HT-29 (cell line): ENCODE data around the genes AFF4 and PPP2CA.

GRCh38 chr5:132456888-132457376 is 33.6 kb downstream of the IRF1 start:
- RAMPAGE, long total RNA = no peak

GRCh38 chr5:132475426-132476548 is 14.8 kb downstream of the IRF1 start:
- RAMPAGE, long total RNA = no peak

DNA sequence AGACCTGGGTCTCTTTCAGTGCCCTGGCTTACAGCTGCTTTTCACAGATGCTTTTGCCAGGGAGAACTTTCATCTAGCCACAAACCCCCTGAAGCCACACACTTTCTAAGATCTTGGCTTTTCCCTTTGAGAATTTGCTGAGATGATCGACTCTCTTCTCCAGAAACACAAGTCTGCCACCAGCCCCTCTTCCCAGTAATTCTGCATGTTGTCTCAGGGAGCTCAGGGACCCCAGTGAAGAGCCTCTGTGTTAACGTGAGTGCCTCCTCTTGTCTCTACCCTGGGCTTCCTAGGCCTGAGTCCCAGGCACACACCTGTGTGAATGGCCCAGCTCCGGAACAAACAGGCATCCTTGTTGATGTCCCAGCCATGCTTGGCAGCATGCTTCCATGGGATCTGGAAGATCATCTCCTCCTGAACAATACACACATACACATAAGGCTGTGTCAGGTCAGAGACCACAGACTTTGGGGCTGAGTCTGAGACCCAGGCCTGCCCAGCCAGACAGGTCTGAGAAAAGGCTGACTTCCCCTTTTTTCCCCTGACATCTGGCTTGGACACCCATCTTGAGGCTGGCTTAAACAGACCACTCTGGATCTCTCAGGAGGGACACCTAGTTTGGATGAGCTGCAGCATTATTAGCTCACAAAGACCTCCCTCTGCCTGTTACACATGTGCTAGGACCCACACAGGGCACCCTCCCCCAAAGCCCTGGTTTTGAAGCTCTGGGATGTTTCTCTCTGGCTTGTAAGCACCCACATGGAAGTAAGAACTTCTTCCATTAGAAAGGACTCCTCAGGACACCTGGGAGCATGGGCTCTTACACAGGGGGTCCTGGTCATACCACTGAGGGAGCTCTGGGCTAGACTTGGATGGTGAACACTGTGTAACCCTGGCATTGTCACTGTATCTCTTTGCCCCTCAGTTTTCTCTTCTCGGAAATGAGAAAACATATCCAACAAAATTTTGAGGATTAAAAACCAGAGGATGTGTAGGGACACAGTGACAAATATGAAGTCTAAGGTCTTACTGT is 2.6 kb downstream of the IRF1 start:
- RAMPAGE, long total RNA = no peak

DNA sequence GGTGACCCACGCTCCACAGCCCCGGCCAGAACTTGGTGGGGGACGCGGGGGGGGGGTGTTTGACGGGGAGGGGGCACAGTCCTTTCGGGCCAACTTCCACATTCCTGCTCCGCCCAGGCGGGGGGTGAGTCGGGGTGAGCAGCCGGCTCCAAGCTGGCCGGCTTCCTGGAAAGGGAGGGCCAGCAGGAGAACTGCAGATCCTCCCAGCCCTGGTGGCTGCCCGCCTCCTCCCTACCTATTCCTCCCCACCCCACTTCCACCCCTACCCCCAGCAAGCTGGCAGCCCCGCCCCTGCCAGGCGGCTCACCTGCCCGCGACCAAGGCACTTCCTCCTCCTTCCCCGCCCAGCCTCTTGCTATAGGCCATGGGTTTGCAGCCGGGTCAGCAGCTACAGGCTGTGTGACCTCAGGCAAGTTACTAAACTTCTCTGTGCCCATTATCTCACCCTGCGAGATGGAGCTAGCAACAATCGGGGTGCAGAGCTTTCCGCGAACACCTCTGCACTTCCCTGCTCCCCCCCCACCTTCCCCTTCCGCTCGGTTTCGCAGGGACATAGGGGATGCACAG is 5.6 kb upstream of the IRF1 start:
- RAMPAGE, long total RNA = no peak

DNA sequence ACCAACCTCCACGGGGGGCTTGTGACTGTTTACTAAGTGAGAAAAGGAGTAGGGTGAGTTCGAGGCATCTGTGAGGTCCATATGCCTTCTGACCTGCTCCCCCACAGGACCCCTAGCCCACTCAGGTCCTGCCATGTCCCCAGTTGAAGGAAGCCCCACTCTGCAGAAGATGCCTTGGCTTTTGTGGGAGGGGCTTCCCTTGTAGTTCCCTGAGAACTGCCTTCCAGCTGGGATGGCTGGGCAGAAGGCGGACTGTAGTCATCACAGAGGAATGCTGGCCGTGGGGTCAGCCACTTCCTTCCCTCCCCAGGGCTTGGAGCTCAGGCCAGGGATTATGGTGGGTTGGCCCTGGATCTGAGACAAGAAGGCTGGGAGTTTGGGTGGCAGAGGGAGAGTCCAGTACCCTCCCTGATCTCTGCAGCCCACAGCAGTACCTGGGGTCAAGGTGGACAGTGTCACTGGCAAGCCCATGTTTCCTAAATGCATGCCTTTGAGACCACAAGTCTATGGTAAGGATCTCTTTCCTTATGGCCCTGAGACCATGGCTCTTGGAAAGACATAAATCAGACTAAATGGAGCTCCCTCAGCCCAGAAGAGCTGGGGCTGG is 7.1 kb upstream of the IRF1 start:
- RAMPAGE, long total RNA = no peak

- RAMPAGE, long total RNA = no peak
These were observed 5.1 kb downstream of the SHROOM1 start for GRCh38 chr5:132824882-132826136.

GRCh38 chr5:132828481-132829640 is 1.6 kb downstream of the SHROOM1 start:
- RAMPAGE, long total RNA = no peak

- RAMPAGE, long total RNA = no peak
These were observed 1.0 kb downstream of the UQCRQ start for GRCh38 chr5:132867274-132868051.

- RAMPAGE, long total RNA = no peak
These were observed 1.4 kb downstream of the LEAP2 start for GRCh38 chr5:132874640-132875466.

- RAMPAGE, long total RNA = no peak
These were observed 13.3 kb downstream of the LEAP2 start for GRCh38 chr5:132886773-132887069.

GRCh38 chr5:132963187-132964282 is at the start of gene AFF4:
Gene AFF4, minus strand, starts transcription at chr5:132963634.
- RAMPAGE, long total RNA = no peak

- RAMPAGE, long total RNA = no peak
These were observed 39.3 kb downstream of the HSPA4 start for GRCh38 chr5:133091028-133091602.

DNA sequence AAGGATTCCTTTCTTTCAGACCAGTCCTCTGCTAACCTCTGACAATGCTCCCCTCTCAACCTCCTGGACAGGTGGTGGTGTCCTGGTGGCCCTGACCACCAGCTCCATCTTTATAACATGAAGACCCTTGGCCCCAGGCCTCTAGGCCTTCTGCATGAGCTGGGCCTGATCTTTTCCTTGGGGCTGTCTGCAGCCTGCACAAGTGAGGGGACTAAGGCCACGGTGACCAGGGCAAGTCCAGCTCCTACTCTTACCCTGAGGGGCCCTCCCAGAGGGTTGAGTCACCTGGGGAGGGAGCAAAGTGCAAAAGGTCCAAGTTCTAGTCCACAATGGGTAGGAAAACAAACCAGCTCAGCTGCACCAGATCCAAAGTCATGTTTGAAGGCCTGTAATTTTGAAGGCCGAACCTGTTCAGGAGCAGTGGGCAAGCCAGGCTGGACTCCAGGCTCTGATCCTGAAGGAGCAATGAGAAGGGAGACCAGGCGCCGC is 15.9 kb upstream of the TCF7 start:
- RAMPAGE, long total RNA = no peak

DNA sequence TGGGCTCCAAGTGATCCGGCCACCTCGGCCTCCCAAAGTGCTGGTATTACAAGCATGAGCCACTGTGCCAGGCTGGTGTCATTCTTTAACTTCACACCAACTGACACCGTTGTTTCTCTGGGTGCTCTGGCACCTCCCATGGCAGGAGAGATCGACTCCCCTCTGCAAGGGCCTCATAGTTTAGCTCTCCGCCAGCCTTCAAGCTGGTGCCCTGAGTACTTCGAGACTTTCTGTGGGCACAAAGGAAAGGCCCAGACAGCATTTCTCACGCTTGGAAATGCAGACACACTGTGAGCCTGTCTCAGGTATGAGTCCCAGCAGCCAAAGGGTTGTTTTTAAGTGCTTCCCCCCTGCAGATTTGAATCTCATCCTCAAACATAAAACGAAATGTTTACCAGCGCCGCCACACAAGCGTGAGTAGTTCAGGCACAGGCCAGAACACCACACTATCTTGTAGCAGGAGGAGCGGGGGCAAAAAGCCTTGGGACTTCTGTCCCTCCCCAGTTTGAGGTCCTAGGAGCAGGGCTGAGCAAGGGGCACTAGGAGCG is 11.1 kb upstream of the TCF7 start:
- RAMPAGE, long total RNA = no peak

DNA sequence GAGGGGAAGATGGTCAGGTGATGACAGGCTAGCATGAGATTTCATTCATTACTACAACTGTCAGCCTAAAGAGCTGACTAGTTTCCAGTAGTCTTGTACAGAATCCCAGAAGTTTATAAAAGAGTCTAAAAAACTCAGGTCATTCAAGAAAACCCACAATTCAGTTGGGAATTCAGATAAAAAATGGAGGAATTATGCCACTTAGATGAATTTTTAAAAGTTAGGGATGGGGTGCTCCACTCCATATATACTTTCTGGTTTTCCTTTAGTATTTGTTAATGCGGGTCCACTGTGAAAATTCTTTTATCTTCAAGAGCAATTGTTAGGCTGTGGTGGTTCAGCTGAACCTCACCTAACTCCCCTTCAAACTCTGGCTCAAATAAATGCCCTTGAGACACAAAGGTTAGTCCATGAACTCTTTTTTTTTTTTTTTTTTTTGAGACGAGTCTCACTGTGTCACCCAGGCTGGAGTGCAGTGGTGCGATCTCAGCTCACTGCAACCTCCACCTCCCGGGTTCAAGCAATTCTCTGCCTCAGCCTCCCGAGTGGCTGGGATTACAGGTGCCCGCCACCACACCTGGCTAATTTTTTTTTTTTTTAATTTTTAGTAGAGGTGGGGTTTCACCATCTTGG is 13.2 kb upstream of the SKP1 start:
- RAMPAGE, long total RNA = no peak

- RAMPAGE, long total RNA = no peak
These were observed 18.4 kb upstream of the SKP1 start for GRCh38 chr5:134195121-134195671.

DNA sequence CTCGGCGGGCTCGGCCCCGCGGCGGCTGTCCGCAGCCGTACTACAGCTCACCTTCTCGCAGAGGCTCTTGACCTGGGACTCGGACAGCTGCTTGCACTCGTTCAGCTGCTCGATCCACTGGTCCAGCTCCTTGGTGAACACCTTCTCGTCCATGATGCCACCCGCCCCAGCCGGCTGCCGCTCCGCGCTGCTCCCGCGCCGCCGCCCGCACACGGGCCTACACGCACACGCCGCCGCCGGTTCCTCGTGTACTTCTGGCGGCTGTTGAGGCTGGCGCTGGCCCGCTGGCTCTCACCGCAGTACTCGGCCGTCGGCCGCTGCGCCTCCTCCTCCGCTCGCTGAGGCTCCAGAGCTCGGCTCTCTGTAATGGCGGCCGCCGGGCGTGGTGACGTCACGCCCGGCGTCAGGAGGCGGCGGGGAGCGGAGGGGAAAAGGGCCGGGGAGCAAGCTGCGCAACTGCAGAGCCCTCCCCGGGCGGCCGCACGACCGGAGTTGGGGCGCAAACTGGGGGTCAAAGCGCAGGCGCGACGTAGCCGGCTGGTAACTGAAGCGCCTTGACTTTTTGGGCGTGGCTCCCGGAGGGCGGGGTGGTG is at the start of gene PPP2CA:
TSS of gene PPP2CA (minus strand) at position 365 of the 593 bp plus-strand sequence.
- RAMPAGE, long total RNA = no peak

GRCh38 chr5:134543747-134544625 is 18.5 kb downstream of the JADE2 start:
- RAMPAGE, long total RNA = no peak

DNA sequence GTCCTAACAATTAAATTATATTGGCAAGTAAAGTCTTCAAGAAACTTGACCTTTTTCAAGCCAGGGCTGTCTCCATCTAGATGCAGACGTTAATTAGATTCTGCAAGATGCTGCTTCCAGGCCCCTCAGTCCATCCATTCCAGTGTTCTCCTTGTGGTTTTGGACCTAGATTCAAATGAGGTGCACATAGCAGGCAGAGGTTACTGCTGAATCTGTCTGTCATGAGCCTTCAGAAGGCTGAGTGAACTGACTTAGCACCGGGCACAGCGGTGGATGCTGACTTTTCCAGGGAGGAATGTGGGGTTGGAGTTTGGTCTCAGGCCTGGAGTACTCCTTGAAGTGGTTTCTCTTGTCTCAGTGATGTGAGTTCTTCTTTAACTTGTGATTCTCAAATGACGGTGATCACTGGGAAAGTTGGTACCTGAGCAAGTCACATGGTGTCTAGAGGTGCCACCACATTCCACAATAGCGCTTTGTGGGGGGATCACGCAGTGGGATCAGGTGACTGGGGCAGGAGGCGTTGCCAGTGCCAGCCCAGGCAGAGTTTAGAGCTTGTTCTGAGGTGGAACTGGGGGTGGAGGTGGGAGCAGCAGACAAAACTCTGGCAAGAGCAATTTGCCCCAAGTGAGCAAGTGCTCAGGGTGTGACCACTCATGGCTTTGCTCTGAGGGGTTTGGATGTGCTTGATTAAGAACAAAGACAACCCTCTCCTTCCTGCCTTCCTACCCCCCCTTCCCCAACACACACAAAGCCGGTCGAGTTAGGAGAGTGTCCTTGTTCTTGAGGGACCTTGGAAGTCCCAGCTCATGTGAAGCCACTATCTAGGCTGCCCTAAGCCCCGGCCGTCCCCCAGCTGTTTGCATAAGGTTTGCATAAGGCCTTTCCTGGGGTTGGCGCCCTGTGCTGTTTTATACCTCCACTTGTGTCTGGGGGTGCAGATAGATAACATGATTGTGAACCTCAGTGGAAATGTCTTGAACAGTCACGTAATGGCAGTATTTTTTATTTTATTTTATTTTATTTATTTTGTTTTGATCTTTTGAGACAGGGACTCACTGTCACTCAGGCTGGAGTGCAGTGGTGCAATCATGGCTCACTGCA is 25.1 kb downstream of the JADE2 start:
- RAMPAGE, long total RNA = no peak

DNA sequence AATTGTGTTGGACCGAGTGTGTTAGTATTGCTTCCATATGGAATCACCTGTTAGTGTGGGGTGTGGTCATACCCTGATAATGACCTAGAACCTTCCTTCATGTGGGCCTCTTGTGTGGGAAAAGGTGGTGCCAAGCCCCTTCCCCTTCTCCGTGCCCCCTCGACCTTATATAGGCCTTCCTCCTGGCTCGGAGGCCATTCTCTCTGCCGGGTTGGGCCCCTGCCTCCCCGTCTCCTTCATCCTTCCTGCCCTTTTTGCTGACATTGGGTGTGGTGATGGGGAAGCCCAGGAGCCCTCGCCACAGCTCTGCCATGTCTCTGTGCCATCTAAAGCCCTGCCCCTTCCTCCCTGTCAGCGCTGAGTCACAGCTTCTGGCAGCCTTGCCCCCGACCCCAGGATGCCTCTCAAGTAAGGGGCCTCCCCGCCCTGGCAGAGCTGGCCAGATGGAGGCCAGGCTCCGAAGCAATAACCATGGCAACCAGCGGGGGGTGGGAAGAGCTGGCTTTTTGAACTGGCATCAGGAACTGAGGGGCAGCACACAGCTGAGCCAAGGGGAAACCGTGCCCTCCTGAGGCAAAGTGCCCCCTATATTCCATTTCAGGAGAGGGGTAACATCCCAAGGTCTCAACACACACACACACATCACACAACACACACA is 30.4 kb downstream of the JADE2 start:
- RAMPAGE, long total RNA = no peak